Placental epithelial cell (primary cell): ENCODE results near the genes AGXT2 and NADK2.

DNA sequence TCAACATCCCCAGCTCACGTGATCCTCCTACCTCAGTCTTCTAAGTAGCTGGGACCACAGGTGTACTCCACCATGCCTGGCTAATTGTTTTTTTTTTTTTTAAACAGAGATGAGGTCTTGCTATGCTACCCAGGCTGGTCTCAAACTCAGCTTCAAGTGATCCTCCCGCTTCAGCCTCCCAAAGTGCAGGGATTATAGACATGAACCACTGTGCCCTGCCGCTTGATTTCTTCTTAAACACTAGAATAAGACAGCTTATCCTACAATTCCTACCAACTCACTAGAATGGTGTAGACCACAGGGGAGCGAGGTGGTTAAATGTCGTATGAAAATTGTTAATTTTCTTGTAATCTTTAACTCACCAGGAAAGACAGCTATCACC, 11.7 kb downstream of the ZFR start:
- CAGE, long polyA plus RNA, result no peak

GRCh38 chr5:32443386-32444404, 845 bp downstream of the ZFR start:
- CAGE, long polyA plus RNA, result no peak

DNA sequence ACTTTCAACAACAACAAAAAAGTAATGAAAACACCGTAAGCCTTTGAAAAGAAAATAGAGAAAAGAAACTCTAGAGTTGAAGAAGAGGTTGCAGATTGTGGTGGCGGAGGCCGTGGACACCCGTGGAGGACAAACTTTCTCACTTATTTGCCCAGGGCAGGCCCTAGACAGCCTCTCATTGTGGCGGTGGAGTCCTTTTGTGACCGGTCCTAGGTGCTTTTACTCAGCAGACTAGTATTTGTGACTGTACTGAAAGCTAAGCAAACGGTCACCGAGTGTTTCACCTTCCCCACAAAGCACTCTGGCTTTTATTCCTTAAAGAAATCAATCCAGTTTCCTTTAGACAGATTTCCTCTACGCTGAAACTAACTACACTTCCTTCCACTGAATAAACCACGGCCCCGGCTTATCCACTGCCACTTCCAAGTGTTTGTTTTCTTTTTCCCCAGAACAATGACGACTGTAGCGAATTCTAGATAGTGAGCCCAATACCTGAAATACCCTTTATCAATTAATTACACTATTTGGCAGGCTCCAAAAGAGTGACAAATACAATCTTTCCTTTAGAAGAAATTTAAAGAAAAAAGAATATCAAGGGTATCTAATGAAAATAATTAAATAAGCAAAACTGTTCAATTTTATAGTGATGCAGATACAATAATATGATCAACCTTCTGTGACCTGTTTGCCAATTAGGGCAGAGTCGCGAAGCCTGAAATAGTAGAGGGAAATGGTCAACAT, 210.1 kb upstream of the TARS1 start:
- CAGE, long polyA plus RNA, result no peak

DNA sequence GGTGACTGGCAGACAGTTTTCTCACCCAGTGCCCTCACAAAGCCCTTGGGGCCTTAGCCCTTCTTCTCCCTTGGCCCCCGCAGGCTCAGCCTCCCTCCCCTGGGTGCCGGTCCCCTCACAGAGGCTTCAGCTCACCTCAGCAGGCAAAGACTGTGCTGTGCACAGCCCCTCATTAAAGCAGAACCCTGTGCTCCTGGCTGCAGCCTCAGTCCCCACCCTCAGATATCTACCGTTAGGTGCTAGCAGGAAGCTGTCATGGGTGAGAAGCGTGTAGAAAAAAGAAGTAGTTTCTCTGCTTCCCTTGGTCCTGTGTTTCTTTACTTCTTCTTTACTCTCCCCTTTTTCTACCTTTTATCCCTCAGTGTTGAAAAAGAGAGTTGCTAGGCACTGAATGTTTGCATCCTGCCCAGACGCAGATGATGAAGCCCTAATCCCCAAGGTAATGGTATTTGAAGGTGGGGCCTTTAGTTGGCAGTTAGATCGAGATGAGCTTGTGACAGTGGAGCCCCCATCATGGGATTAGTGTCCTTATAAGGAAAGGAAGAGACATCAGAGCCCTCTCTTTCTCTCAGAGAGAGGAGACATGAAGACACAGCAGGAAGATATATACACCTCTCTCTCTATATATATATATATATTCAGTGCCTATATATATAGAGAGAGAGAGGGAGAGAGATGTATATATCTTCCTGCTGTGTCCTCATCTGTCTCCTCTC, 205.5 kb downstream of the ADAMTS12 start:
- CAGE, long polyA plus RNA, result no peak

DNA sequence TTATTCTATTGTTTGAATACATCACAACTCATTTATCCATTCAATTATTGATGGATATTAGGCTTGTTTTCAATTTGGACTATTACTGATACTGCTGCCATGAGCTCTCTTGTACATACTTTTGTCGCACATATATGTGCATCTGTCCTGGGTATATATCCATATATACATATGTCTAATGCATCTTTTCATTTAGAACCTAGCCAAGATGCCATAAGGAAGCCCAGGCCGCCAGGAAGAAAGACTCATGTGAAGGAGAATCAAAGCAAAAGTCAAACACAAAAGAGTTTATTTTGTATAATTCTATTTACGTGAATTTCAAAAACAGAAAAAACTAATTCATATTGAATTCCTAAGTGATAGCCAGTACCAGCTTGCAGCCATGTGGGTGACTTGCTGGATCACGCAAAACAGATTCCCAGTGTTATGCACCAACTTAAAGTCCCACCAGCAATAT, 79.0 kb downstream of the ADAMTS12 start:
- CAGE, long polyA plus RNA, result no peak

DNA sequence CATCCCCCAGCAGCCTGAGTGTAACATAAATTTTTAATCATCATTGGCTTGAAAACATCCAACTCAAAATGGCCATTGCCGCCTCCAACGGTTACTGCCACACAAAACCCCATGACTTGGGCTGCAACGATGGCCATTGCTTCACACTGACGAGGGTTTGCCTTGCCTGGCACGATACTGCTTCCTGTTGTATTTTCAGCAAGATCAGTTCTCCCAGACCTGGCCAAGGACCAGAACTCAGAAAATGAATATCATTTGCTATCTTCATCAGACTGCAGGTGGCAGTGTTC, 10.6 kb downstream of the AMACR start:
- CAGE, long polyA plus RNA, result no peak

DNA sequence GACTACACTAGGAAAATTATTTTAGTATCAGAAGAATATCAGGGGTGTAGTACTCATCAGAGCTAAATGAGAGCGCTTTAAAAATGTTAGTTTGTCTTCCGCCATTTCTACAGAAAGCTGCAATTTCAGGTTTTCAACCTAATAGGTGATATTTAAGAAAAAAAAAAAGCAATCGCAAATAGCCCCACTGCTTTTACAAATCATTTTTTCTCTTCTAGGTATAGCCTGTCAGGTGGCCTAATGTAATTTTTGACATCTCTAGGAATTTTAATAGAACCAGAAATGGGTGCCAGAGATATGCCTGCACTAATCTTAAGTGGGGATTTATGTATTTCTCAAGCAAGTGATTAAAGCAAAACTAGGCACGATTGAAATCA, 746 bp upstream of the AMACR start:
- CAGE, long polyA plus RNA, result no peak

DNA sequence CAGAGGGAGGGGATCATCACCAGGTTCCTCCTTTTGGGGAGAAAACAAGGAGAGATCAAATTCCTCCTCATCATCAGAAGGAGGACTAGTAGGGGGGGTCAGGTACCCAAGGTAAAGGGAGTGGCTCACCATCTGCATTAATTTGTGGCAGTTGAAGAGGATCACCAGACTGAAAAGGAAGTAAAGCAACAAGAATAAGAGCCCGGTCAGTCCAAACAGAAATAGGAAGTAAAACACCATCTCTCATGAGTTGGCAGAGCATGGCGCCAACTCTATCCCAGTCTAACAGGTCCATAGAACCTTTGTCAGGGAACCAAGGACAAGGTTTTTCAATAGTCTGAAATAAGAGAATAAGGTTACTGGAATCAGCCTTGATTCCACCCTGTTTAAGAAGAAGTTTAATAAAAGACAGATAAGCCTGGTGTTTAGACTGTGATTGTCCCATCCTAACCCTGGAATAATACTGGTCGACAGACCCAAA, 189.0 kb upstream of the RAI14 start:
- CAGE, long polyA plus RNA, result no peak

DNA sequence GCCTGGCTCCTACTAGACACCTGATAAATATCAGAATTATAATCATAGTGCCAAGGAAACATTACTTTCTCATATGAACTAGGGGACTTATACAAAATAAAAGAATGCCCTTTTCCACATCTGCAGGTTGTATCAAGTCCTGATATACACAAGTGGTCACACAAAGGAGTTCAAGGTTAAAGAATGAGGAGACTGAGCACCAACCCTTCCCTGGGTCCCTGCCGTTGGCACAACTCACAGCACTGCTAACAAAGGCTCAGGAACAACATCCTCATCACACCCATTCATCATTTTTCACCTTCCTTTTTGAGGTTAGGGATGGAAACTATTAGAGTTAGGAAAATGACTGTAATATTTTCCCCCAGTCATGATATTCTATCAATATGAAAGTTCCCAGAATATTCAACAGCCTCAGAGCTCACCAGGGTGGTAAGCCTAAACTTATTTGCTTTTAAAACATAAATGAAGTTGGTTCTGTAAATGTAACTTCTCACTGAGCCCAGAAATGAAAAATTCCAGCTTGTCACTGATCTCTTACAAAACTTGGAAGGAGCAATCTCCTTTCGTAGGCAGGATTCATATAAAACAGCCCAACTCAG, 34.4 kb upstream of the RAI14 start:
- CAGE, long polyA plus RNA, result no peak

- CAGE, long polyA plus RNA, result no peak
These were observed 15.3 kb downstream of the DNAJC21 start for GRCh38 chr5:34944620-34945169.

GRCh38 chr5:35047558-35048221, at the start of gene AGXT2:
TSS of gene AGXT2 (minus strand) at chr5:35047949.
- CAGE, long polyA plus RNA, result no peak

- CAGE, long polyA plus RNA, result no peak
These were observed 17.2 kb upstream of the PRLR start for GRCh38 chr5:35247252-35248128.

GRCh38 chr5:35642926-35643586, 25.4 kb downstream of the SPEF2 start:
- CAGE, long polyA plus RNA, result no peak

- CAGE, long polyA plus RNA, result no peak
These were observed 2.5 kb upstream of the IL7R start for GRCh38 chr5:35853971-35854809.

DNA sequence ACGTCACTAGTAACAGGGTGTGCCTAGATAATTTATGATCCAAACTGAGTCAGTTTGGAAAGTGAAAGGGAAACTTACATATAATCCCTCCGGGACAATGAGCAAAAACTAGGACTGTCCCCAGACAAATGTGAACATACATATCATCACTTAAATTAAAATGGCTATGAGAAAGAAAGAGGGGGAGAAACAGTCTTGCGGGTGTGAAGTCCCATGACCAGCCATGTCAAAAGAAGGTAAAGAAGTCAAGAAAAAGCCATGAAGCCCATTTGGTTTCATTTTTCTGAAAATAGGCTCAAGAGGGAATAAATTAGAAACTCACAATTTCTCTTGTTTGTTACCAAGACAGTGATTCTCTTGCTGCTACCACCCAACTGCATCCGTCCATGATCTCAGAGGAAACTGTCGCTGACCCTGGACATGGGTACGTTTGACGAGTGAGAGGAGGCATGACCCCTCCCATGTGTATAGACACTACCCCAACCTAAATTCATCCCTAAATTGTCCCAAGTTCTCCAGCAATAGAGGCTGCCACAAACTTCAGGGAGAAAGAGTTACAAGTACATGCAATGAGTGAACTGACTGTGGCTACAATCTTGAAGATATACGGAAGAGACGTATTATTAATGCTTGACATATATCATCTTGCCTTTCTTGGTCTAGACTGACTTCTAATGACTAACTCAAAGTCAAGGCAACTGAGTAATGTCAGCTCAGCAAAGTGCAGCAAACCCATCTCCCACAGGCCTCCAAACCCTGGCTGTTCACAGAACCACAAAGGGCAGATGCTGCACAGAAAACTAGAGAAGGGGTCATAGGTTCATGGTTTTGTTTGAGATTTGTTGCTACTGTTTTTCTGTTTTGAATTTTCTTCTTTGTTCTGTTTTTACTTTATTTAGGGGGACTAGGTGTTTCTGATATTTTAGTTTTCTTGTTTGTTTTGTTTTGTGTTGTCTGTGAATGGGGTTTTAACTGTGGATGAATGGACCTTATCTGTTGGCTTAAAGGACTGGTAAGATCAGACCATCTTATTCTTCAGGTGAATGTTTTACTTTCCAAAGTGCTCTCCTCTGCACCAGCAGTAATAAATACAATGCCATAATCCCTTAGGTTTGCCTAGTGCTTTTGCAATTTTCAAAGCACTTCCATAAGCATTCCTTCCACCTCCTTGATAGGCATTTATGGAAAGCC, 20.8 kb downstream of the IL7R start:
- CAGE, long polyA plus RNA, result no peak

- CAGE, long polyA plus RNA, result no peak
These were observed 13.5 kb downstream of the CAPSL start for GRCh38 chr5:35924797-35925458.

GRCh38 chr5:36241726-36242649, at the start of gene NADK2:
TSS of gene NADK2 (minus strand) at chr5:36241925.
- CAGE, long polyA plus RNA, result no peak

DNA sequence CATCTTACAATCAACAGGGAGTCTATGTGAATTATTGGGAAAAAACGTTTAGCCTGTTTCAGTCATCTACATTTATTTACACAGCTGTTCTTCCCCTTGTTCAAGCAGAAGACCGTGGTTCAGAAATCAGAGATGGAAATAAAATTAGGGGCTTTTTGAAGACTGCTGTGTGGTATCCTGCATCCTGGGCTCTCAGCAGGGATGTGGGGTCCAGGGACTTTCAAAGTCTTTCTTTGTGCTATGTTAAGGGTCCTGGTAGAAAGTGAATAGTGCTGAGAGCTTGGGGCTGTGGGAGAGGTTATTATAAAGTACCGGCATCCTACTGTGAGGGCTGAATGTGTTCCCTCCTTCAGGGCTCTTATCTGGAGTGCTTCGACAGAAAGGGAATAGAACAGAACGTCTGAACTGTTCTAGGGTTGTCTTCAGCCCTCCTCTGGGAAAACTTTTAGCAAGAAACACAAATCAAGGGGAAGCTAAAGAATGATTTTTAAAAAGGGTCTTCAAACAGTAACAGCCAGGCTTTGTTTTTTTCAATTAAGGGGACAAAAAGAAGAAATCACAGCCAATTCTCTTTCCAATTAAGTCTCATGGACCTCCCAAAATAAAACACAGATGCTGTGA, 15.8 kb upstream of the SLC1A3 start:
- CAGE, long polyA plus RNA, result no peak

DNA sequence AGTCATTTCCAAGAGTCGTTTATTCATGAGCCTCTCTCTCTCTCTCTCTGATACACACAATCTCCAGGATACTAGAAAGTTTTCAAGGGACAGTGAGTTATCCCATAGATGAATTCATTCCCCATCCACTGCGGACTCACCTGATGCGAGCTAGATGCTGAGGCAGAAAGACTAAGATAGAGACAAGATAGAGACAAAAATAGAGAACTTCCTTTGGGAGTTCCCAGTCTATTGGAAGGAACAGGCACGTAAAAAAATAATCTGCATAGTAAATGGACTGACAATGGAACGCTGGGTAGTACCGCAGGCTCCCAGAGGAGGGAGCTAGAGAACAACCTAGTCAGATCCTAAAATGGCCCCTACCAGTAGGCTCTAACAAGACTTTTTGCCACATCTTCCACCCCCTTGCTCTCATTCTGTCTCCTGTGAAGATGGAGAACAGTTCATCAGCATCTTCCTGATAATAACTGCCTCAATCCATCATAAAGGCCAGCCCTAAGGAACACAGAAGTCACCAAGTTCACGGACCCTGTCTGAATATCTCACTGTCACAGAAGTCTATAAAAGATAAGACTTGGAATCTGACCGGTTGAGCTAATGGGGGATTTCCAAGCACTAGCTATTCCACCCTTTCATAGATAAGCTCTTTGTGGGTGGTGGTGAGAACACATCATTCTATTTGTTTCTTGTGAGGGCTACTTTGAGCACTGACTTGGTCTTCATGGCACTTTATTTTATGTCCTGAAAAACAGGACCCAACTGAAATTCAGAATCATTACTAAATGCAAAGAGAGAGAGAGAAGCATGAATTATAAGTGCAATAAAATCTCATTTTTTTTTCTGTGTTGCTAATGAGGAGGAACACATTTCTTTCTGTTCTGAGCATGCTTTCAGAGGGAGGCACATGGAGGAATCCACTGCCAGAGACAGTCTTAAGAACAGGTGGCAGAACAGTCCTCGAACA, 133.4 kb downstream of the SLC1A3 start:
- CAGE, long polyA plus RNA, result no peak

- CAGE, long polyA plus RNA, result no peak
These were observed 167.7 kb downstream of the GDNF start for GRCh38 chr5:37671973-37672646.